Bile duct (tissue), 1 donor: ENCODE measurements around the gene SH3RF3.

GRCh38 chr2:106338199-106338455 lies 130.1 kb downstream of the RGPD3 start:
- PRO-cap: unidirectional peak, plus-strand start at chr2:106338260

DNA sequence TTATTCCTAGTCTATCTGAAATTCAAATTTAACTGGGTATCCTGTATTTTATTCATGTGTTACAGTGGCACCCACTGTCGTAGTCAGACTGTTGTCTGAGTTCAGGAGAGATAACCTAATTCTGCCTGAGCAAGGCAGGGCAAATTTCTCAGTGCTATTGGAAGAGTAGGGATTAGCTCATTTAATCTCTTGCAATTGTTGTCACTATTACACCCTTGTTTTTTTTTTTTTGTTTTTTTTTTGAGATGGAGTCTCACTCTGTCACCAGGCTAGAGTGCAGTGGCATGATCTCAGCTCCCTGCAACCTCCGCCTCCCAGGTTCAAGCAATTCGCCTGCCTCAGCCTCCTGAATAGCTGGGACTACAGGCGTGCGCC lies 127.7 kb downstream of the RGPD3 start:
- PRO-cap: no peak

DNA sequence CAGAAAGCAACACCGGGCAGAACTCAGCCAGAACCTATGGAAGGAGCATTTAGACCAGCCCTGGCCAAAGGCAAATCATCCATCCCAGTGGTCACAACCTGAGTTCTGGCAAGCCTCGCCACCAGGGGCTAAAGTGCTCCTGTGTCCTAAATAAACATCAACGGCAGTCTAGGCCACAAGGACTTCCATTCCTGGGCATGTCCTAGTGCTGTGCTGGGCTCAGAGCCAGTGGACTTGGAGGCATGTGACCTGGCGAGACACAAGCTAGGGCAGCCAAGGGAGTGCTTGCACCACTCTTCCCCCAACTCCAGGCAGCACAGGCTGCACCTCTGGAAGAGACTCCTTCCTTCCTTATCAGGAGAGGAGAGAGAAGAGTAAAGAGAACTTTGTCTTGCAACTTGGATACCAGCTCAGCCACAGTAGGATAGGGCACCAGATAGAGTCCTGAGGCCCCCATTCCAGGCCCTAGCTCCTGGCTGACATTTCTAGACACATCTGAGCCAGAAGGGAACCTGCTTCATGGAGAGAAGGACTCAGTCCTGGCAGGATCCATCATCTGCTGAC lies 68.9 kb downstream of the ST6GAL2 start:
- PRO-cap: no peak

- PRO-cap: no peak
These were observed 441.4 kb upstream of the RGPD4 start for GRCh38 chr2:107385359-107385724.

GRCh38 chr2:107542101-107542942 lies 284.4 kb upstream of the RGPD4 start:
- PRO-cap: no peak

- PRO-cap: no peak
These were observed 20.1 kb upstream of the SULT1C2 start for GRCh38 chr2:108268687-108268886.

- PRO-cap: no peak
These were observed 21.7 kb upstream of the SULT1C4 start for GRCh38 chr2:108355942-108356514.

GRCh38 chr2:108472763-108473382 lies 23.9 kb downstream of the GCC2 start:
- PRO-cap: no peak

GRCh38 chr2:108575323-108575930 lies 41.2 kb downstream of the LIMS1 start:
- PRO-cap: no peak

DNA sequence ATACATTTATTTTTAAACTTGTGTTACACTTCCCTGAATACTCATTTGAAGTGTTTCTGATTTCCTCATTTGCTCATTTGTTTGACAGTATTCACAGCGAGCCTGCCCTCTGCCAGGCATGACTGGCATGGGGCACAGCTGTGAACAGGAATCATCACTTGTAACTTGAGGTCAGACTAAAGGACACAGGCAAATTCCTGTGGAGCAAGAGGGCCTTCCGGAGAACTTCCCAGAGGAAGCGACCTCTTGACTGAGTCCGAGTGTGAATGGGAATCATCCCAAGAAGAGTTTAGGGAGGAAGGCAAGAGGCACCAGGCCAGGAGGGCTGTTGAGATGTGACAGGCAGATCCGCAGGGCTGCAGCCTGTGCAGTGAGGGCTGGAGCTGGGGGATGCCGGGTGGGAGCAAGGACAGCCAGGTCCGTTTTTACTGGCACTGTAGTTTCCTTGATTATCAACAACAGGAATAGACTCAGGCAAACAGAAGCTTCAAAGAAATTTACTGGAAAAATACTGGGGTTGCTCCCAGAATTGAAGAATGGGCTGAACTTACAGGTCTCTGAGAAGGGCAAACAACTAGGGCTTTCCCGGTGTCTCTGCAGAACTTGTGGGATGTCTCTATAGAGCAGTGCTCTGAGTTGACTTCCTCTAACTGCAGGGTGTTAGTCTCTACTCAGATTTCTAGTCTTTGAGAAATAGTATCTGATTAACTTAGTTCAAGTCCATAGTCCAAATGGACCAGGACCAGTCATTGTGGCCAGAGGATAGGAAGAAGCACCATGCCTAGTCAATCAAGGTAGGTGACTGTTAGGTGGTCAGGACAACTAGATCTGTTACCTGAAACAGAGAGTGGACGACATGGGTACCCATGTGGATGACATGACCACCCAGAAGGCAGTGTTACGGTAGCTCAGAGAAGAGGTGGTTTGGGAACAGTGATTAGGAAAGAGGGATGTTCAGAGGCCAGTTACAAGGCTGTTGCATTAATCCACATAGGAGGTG lies 45.6 kb downstream of the LIMS1 start:
- PRO-cap: no peak

DNA sequence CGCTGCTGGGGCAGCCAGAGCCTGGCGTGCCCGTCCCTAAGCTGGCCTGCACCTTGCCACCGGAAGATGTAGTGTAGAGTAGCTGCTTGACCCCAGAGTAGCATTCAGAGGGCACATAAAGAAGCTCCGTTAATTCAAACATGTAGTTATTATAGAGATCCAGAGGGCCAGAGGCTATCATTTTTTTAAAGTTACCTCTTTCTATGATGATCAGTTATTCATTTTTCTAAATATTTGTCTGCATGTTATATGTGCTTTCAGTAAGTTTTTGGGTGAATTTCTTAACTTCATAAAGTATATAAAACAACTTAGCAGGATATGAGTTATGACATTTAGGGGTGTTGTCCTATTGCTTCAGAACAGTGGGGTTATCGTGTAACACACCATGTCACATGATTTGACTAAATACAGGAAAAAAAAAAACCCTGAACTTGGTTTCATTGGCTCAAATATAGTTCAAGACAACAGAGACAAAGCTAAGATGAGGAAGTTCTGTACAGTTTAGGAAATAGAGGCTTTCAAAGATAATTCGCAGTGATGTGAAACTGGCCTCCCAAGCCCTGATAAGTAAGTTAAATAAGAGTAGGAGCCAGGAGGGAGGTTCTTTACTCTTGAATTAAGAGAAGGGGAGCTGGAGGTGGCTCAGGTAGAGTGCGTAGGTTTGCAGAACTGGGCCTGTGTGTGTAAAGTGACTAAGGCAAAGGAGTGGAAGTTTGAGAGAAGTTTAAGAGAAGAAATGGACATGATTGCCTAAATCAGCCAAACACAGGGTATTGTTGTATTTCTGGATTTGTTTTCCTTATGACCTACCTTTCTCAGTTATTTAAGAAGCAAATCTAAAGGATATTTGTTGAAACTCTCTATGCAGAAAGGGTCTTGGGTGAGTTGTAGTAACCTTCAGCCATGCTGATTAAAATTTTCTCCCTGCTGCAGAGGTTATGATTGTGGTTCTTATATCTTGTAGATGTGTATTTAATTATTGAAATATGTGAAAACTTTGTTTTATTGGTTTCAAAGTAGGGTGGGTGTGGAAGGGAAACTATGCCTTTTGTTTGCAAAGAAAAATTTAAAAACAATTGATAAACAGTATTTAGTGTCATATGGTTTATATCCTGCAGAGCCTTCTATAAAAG lies 54.0 kb downstream of the LIMS1 start:
- PRO-cap: no peak

DNA sequence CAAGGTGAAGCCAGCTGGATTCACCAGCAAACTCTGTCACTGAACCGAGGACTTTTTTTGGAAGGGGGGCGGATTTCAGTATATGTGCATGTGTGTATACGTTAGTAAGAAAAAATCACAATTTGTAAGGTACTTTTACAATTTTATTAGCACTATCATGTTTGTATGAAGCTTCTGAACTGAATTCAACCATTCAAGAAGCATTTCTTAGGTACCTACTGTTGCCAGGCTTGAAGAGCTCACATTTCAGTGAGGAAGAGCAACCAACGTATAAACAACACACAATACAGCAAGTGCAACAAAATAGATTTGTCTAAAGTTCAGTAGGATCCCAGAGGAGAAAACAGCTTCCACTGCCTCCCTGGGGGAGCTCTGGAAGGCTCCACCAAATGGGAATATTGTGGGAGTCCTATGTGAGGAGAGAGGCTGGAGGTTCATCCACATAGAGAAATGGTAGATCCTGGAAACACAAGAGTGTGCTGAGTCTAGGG lies 72.2 kb downstream of the LIMS1 start:
- PRO-cap: no peak

DNA sequence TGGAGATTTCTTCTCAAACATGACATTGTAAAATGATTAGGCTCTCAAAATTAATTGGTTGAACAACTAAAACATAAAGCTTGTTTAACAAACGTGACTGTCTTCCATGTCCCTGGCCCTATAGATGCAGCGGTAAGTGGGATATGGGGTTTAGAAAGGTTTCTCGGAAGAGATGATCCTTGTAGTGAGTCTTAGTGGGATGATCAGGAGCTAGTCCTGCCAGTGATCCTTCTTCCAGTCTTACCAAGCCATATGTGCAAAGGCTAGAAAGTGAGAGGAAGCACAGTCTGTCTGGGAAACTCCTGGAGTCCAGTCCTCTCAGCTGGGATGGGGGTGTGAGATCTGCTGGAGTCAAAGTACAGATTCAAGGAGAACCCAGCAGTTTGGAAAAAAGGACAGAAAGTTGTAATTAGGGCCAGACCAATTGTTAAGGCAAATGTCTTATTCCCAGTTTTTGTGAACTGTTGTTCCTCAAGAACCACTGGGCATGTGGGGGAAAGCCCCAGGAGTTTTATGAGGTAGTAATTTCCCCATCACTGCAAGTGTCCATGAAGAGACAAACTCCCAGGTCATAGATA lies 83.3 kb downstream of the LIMS1 start:
- PRO-cap: no peak

DNA sequence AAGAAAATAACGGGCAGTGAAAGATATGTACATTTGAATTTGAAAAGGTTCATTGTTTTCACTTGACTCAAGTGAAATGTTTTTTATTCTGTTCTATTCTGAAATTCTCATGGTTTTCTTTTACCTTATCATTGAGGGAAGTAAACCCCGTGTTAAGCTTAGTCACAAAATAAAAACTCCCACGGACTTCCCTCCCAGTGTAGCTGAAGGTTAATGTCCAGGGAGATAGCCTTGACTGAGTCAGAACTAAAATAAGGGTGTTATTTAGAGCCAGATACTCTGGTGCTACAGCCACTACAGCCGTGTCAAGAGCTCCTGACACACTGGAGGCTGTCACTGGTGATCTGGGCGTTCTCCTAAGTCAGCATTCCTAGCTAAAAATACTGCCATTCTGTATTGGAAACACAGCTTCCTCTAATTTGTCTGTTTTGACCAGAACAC lies 82.0 kb upstream of the RANBP2 start:
- PRO-cap: unidirectional peak, plus-strand start at position 294 of the sequence; unidirectional peak, minus-strand start at position 317 of the sequence

DNA sequence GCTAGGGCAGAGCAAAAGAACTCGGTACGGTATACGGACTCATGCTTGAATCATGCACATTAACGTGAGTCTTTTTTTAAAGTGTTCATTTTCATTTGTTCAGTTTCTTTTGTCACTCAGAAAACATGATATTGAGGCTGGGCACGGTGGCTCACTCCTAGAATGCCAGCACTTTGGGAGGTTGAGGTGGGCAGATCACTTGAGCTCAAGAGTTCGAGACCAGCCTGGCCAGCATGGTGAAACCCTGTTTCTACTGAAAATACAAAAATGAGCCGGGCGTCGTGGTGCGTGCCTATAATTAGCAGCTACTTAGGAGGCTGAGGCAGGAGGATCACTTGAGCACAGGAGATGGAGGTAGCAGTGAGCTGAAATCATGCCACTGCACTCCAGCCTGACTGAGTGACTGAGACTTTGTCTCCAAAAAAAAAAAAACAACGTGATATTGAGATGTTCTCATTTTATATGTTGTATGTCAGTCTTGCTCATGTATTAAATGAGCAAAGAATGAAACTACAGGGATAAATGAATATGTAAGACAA lies 17.9 kb upstream of the CCDC138 start:
- PRO-cap: no peak

GRCh38 chr2:109128585-109129365 lies at the start of gene SH3RF3:
SH3RF3 (plus strand) TSS chr2:109129205.
- PRO-cap: bidirectional peak, plus-strand start at chr2:109129036, minus-strand start at chr2:109128777; bidirectional peak, plus-strand start at chr2:109129207, minus-strand start at chr2:109129143

GRCh38 chr2:109513936-109514718 lies 99.6 kb downstream of the SEPTIN10 start:
- PRO-cap: unidirectional peak, plus-strand start at chr2:109514284; unidirectional peak, plus-strand start at chr2:109514312

DNA sequence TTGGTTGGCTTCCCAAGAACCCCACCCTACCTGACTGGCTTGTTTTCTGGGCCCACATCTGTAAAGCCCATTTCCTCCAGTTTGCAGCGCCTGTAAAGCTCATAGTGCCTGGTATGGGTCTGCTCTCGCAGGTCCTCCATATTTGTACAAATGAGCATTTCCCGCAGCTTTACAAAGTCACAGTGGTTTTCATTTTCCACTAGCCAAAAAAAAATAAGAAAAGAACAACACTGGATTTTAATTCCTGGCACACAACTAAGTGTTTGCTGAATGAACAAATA lies 49.5 kb downstream of the SEPTIN10 start:
- PRO-cap: no peak

DNA sequence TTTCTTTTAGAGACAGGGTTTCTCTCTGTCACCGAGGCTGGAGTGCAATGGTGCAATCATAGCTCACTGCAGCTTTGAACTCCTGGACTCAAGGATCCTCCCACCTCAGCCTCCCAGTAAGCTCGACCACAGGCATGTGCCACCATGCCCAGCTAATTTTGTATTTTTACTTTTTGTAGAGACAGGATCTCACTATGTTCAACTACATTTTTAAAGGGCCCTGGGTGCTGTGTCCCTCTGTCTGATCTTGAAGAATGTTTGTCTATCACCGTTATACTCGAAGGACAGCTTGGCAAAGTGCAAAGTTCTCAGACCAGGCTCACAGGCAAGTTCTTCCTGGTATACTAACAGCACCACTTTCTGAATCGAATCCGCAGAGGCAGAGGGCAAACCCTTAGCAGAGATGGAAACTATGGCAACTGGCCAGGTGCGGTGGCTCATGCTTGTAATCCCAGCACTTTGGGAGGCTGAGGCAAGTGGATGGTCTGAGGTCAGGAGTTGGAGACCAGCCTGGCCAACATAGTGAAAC lies 60.9 kb downstream of the SOWAHC start:
- PRO-cap: no peak

DNA sequence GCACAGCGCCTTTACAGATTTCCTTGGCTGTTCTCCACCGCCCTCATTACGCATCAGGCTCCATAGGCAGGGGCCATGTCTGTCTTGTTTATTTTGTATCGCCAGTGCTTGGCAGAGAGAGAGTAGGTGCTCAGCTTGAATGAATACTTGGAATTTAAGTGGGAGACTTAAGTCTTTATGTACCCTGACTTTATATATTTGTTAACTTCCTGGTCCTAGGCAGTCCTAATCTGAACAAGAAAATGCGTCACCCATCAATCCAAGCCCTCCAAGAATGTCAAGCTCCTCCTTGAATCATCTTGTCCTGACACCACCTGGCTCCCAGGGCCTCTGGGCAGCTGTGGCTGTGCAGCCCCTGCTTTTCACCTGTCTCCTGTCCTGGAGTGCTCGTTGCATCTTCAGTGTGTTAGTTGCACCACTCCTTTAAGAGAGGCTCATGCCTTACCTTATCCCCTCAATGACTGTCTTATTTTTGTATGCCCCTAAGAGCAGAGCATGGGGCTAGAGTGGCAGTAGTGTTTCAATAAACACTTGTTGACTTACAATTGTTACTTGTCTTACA lies 11.2 kb downstream of the MALL start:
- PRO-cap: no peak